ENCODE measurements around the genes DNMT3L and UBE2G2.

DNA sequence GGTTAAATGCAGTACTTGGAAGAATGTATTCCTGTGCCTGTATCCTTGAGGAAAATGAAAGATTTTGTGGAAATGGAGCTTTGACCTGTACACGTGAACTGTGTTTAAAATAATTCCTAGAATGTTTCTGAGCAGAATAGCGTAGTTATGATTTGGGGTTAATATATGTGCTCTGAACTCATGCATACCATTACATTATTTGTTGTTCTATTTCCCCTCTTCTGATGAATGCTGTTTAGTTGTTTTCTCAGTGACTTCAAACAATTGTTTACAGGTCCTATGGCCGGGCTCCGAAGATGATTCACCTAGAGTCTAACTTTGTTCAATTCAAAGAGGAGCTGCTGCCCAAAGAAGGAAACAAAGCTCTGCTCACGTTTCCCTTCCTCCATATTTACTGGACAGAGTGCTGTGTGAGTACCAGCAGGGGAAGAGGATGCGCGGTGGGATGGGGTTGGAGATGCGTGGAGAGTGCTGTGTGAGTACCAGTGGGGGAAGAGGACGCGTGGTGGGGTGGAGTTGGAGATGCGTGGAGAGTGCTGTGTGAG is 25.5 kb downstream of the TRAPPC10 start:
- RAMPAGE, long total RNA, result no peak
- RRBS, result no CpG with 5 or more reads among the region's 11 CpGs

DNA sequence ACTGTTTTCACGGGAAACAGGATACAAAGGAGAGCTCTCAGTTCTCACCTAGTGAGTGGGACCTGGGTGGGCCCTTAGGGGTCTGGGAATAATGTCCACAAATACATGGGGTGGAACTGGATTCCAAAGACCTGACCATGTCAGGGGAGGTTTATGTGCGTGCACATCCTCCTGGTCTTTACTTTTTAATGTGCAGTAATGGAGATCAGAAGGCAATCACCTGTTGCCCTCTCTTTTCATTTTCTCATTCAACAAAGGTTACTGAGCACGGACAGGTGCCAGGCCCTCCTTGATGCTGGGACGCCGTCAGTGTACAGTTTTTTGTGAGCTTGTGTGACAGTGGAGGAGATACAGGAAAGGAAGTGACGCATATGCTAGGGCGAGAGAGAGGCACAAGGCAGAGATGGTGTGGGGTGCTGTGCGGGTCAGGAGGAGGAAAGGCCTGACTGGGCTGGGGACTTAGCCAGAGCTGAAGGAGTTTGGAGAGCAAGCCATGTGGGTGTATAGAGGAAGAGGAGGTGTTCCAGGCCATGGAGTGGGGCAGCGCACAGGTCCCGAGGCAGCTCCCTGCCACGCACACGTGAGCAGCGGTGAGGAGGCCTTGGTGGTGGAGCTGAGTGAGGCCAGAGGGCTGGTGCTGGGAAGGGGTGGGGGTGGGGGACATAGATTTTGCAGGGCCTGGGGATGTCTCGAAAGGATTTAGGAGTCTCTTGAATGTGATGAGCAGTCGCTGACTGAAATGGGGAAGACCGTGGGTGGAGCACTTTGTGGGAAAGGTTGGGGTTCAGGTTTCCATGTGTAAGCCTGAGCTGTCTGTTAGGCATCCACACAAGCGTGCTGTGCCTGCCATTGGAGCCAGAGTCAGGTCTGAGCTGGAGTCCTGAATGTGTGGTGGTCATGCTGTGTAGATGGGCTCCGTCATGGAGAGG is 45.9 kb downstream of the TRAPPC10 start:
- RAMPAGE, long total RNA, result no peak
- RRBS, result no CpG with 5 or more reads among the region's 18 CpGs

- RAMPAGE, long total RNA, result no peak
- RRBS, result no CpG with 5 or more reads among the region's 14 CpGs
Observed at GRCh38 chr21:44066684-44067584, 40.3 kb upstream of the PWP2 start.

GRCh38 chr21:44083443-44084464 is 23.4 kb upstream of the PWP2 start:
- RAMPAGE, long total RNA, result no peak
- RRBS, result no CpG with 5 or more reads among the region's 19 CpGs

GRCh38 chr21:44254375-44254754 is 7.3 kb downstream of the DNMT3L start:
- RAMPAGE, long total RNA, result no peak
- RRBS, result no CpG with 5 or more reads among the region's 16 CpGs

GRCh38 chr21:44261757-44262167 is at the start of gene DNMT3L:
Gene DNMT3L, minus strand, starts transcription at chr21:44261897.
- RAMPAGE, long total RNA, result no peak
- RRBS, result no CpG with 5 or more reads among the region's 17 CpGs

GRCh38 chr21:44300281-44301170 is 673 bp downstream of the PFKL start:
- RAMPAGE, long total RNA, result no peak
- RRBS, result 1% methylated on average over 30 of the region's 67 CpGs

- RAMPAGE, long total RNA, result no peak
- RRBS, result no CpG with 5 or more reads among the region's 14 CpGs
Observed at GRCh38 chr21:44329301-44329980, 9.7 kb downstream of the CFAP410 start.

DNA sequence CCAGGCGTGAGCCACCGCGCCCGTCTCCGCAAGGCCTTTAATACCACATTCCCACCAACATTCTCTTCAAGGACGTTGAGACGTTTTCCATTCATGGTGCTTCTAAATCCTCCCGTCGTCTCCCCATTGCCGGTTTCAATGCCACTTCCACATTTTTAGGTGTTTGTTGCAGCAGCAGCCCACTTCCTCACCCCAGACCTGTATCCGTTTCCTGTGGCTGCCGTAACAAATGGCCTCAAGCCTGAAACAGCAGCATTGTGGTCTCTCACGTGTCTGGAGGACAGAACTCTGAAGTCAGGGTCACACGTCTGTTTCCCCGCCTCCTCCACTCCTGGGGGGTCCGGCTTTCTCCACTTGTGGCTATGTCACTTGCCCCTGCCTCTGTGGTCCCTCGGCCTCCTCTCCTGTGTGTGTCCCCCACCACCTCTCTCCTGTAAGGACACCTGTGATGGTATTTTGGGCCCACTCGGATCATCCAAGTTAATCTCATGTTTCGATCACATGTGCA is 21.8 kb downstream of the TRPM2 start:
- RAMPAGE, long total RNA, result no peak
- RRBS, result no CpG with 5 or more reads among the region's 19 CpGs

DNA sequence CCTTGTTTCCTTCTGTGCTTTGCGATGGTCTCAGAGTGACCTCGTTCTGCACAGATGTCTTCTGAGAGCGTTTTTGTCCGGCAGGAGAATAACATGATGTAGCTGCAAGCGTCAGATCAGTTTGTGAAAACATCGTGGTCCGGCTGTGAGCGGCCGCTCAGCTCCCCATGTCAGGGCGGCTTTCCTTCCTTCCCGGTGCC is 26.7 kb downstream of the TRPM2 start:
- RAMPAGE, long total RNA, result no peak
- RRBS, result 33% methylated on average over 8 of the region's 11 CpGs

DNA sequence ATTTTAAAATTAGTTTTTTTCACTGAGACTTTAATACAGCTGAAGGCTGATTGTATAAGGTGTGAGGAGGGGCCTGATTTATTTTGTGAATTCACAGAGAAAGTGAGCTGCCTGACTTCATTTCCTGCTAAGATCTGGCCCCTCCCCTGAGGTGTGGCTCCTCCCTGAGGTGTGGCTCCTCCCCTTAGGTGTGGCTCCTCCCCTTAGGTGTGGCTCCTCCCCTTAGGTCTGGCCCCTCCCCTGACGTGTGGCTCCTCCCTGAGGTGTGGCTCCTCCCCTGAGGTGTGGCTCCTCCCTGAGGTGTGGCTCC is 27.1 kb upstream of the LRRC3 start:
- RAMPAGE, long total RNA, result no peak
- RRBS, result no CpG with 5 or more reads among the region's 1 CpG

- RAMPAGE, long total RNA, result no peak
- RRBS, result no CpG with 5 or more reads among the region's 13 CpGs
Observed at GRCh38 chr21:44456288-44456596, 932 bp downstream of the LRRC3 start.

- RAMPAGE, long total RNA, result no peak
- RRBS, result no CpG with 5 or more reads among the region's 9 CpGs
Observed at GRCh38 chr21:44482596-44483159, 27.4 kb downstream of the LRRC3 start.

GRCh38 chr21:44517128-44517789 is 22.7 kb downstream of the KRTAP10-1 start:
- RAMPAGE, long total RNA, result no peak
- RRBS, result no CpG with 5 or more reads among the region's 9 CpGs

DNA sequence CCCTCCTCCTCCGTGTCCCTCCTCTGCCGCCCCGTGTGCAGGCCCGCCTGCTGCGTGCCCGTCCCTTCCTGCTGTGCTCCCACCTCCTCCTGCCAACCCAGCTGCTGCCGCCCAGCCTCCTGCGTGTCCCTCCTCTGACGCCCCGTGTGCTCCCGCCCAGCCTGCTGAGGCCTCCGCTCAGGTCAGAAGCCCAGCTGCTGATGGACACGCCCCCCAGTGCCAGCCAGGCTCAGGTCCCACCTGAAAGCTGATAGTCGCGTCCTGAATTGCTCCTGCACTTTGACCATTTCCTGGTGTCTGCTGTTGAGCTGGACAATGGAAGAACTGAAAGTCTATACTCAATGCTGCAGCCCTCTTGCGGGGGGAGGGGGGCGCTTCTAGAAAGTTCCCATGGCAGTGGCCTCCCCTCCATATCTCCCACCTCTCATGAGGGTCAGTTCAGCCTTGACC is 1.3 kb downstream of the KRTAP10-4 start:
- RAMPAGE, long total RNA, result no peak
- RRBS, result no CpG with 5 or more reads among the region's 17 CpGs

- RAMPAGE, long total RNA, result no peak
- RRBS, result no CpG with 5 or more reads among the region's 5 CpGs
Observed at GRCh38 chr21:44618727-44619455, 7.0 kb downstream of the KRTAP10-8 start.

DNA sequence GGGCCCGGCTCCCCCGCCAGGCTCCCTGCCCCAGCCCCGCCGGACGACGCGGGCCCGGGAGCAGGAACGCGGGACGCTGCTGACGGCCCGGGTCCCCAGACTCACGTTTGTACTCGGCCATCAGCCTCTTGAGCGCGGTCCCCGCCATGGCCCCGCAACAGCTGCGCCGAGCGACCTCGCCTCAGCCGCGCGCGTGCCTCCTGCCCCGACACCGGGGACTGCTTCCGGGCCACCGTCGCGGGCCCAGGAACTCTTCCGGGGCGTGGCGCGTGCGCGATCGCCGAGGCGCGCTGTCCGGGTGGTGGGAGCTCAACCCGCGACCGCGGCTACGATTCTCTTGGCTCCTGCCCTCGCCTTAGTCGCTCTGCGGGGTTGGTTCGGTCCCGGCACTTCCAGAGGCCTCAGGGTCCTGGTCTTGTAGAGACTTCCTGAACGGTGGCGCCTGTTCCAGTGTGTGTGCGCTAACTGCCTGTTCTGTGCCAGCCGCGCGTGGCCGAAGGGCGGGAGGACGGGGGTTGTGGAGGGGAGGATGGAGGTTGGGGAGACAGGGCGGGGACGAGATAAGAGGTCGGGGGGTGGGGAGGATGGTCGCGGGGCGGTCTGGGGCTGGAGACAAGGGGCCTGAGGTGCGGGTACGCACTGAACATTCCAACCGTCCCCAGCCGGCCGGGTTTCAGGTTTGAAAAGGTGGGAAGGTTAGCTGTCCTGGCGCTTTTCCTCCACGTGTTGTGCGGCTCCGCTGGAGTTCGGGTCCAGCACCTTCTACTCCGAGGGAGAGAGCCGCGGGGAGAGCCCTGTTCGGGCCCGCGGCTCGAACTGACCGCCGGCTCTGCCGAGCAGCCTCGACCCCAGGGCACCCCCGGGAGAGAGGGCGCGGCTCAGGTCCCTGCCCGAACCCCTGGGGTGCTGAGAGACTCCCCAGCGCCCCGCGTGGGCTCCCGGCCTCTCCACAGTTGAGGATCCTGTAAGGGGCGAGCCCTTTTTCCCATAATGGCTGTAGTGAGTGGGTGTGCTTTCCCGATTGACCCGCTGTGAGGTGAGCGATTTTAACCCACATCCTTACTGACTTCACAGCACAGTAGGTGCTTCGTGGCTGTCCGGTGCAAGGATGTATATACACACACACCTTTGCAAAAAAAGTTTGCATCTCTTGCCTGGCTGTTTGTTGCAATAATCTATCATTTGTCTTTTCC is at the start of gene UBE2G2:
Gene UBE2G2, minus strand, starts transcription at position 220 of the 1,193 bp plus-strand sequence.
- RAMPAGE, long total RNA, result start-site peak on the minus strand centred at position 188 of the sequence, 40 bp wide, 106 and 345 reads in 2 replicates
- RRBS, result 1% methylated on average over 35 of the region's 104 CpGs

- RAMPAGE, long total RNA, result no peak
- RRBS, result no CpG with 5 or more reads among the region's 5 CpGs
Observed at GRCh38 chr21:44871479-44871867, 2.0 kb downstream of the PTTG1IP start.

- RAMPAGE, long total RNA, result no peak
- RRBS, result no CpG with 5 or more reads among the region's 10 CpGs
Observed at GRCh38 chr21:44877838-44878503, 4.5 kb upstream of the PTTG1IP start.

GRCh38 chr21:44894042-44894497 is 20.6 kb upstream of the PTTG1IP start:
- RAMPAGE, long total RNA, result no peak
- RRBS, result no CpG with 5 or more reads among the region's 14 CpGs

All from kidney epithelial cell (primary cell).